ENCODE measurements around a stretch of chr2.

- RRBS = no CpG with 5 or more reads among the region's 3 CpGs
These were observed 132.0 kb downstream of the EVA1A start for GRCh38 chr2:75428761-75429030.

- RRBS = no CpG with 5 or more reads among the region's 7 CpGs
These were observed 8.8 kb upstream of the EVA1A start for GRCh38 chr2:75569410-75569996.

DNA sequence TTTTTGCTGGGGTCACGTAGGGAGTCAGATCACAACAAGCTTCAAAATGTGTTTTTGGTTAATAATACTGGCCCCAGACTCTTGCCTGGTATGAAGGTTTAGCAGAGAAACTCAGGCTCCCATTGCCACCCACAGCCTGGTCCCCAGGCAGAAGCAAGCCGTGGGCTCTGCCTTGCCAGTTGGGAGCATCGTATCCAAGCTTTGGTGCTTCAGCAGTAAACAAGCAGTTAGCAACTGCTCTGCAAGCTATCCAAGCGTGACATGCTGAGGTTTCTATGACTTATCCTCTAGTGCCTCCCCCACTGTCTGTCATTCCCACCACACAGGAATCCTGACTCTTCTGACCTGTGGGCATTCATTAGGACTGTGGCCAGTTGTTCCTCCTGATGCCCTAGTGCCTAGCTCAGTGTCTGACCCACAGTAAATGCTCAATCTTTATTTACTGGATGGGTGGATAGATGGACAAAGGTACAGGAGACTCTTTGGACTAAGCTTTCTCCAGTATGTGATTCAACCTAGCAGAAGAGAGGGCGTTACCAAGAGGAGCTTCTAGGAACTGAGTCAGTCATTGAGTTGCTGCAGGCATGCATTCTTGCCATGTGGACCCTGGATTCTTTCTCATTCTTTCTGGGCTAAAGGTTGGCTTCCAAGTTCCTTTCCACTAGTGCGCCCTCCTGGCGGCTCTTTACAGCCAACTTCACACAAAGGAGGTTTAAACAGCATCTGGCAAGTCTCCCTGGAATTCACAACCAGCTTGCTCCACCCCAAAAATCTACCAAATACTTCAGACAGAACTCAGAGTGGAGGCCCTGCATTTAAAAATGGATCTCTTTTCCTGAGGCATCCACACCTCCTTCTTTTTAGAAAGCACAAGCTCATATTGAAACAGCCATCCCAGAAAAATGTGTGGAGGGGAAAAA lies 40.6 kb upstream of the MRPL19 start:
- RRBS = no CpG with 5 or more reads among the region's 7 CpGs

- RRBS = no CpG with 5 or more reads among the region's 2 CpGs
These were observed 868.9 kb upstream of the GCFC2 start for GRCh38 chr2:76579571-76579961.

GRCh38 chr2:77103319-77103698 lies 418.9 kb downstream of the LRRTM4 start:
- RRBS = no CpG with 5 or more reads among the region's 2 CpGs

DNA sequence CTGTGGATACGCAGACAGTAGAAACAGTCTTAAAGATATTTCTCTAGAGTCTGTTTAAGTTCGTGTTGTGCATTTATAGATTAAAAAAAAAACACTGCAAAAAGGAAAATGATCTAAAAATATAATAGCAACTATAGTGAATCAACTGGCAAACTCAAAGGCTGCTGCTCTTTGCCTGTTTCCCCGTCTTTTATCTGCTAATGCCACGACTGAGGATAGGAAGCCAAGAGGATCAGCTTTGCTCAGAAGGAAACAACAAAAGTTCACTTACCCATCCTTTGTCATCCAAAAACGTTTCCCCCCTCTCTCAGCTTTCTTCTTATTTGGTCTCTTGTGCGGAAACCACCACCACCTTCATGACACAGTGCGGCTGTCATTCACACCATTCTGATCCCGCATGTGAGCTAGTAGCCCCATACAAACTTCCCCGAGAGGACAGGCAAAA lies 757 bp downstream of the LRRTM4 start:
- RRBS = no CpG with 5 or more reads among the region's 9 CpGs

DNA sequence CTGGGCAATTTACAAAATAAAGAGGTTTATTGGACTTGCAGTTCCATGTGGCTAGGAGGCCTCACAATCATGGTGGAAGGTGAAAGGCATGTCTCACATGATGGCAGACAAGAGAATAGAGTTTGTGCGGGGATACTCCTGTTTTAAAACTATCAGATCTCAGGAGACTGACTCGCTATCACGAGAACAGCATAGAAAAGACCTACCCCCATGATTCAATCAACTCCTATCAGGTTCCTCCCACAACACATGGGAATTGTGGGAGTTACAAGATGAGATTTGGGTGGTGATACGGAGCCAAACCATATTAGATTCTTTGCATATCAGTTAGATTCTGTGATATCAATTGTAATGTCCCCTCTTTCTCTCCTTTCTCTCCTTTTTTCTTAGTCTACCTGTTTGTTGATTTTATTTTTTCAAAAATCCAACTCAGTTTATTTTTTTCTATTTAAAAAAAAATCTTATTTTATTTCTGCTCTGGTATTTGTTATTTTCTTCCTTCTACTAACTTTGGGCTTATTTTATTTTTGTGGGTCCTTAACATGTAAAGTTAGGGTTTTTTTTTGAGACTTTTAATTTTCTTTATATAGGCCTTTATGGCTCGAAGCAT lies 1178.8 kb upstream of the LRRTM1 start:
- RRBS = no CpG with 5 or more reads among the region's 5 CpGs

DNA sequence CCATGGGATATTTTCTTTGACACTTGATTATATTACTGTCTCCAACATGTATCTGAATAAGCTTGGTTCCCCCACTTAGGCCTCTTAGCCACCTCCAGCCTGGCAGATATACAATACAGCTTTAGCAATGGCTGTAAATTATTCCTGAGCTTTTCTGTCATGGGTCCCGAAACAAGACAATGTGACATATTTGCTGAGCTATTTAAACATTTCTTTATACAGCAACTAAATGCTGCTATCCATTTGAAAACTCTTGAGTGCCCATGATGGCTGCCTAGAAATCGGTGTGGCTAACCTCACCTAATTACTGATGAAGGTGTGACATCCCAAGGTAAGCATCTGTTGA lies 406.1 kb downstream of the SUCLG1 start:
- RRBS = no CpG with 5 or more reads among the region's 2 CpGs

GRCh38 chr2:84457080-84457623 lies 1.9 kb downstream of the SUCLG1 start:
- RRBS = no CpG with 5 or more reads among the region's 2 CpGs

- RRBS = no CpG with 5 or more reads among the region's 3 CpGs
These were observed 27.5 kb upstream of the SUCLG1 start for GRCh38 chr2:84486369-84487250.

DNA sequence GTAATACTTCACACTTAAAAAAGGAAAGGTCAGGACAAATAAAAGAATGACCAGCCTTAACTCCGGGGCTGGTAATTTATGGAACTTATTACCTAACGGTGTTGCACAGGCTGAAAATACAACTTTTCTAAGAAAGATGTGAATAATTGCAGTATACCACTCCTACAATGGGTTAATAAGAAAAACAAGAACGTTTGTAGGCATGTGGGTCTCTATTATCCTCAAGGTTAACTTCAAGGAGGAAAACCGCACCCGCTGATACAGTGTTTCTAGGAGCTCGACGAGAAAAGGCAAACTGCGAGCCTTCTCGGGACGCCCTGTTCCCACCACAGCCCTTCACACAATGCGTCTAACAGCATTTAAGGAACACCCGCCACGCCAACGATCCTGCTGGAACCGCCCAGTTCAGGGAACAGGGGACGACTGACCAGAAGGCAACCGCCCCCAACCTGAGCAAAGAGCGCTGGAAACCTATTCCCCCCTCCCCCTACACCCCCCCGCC lies 825 bp upstream of the TMSB10 start:
- RRBS = no CpG with 5 or more reads among the region's 19 CpGs

DNA sequence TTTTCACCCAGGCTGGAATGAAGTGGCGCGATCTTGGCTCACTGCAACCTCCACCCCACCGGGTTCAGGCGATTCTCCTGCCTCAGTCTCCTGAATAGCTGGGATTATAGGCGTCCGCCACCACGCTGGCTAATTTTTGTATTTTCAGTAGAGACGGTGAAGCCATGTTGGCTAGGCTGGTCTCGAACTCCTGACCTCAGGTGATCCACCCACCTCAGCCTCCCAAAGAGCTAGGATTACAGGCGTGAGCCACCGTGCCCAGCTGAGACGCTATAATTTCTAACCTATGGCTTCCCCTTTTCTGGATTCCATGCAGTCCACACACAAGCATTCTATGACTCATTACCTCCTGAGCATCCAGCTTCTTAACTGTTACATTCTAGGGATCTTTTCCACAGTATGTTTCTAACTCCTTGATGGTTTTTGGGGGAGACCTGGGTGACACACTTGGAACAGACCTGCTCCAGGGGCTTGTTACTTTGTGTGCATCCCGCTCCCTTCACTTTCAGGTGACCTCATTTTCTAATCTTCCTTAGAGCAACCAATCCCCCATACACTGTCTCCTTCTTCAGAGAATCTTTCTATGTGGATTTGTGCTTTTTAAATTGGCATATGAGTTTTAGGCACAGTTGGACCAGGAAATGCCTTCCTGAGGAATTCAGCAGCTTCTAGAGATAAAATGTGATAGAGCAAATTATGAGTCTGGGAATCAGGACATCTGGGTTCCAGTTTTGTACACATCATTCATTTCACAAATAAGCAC lies 11.8 kb upstream of the KCMF1 start:
- RRBS = no CpG with 5 or more reads among the region's 13 CpGs

GRCh38 chr2:84969391-84969993 lies 1.5 kb upstream of the KCMF1 start:
- RRBS = no CpG with 5 or more reads among the region's 5 CpGs

DNA sequence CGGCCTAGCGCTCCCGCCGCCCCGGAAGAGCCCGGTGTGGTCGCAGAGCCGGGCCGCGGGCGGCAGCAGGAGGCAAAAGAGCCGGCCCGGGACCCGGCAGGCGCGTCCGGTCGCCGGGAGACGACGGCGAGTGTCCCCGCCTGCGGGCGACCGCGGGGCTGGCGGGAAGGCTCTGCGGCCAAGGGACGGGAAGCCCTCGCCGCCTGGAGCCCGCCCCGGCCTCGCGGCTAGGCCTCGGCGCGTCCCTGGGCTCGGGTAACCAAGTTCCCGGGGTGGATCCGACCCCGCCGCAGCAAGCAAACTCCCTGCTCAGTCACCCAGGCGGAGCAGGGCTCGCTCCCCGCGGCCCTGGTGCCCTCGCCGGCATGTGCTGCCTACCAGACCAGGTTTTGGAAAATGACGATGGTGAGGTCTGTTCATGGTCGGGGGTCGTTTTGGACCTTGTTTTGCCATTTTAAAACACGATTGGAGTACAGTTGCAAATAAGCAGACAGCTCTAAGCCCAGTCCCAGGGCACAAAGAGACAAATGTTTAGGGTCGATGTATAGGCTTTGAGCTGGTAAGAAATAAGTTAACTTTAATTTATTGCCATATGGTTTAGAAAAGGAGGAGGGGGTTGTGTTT lies 987 bp downstream of the KCMF1 start:
- RRBS = under 1% methylated on average over 32 of the region's 55 CpGs

GRCh38 chr2:84990273-84991291 lies 19.6 kb downstream of the KCMF1 start:
- RRBS = no CpG with 5 or more reads among the region's 3 CpGs

GRCh38 chr2:85052955-85053852 lies 80.0 kb upstream of the TCF7L1 start:
- RRBS = no CpG with 5 or more reads among the region's 10 CpGs

DNA sequence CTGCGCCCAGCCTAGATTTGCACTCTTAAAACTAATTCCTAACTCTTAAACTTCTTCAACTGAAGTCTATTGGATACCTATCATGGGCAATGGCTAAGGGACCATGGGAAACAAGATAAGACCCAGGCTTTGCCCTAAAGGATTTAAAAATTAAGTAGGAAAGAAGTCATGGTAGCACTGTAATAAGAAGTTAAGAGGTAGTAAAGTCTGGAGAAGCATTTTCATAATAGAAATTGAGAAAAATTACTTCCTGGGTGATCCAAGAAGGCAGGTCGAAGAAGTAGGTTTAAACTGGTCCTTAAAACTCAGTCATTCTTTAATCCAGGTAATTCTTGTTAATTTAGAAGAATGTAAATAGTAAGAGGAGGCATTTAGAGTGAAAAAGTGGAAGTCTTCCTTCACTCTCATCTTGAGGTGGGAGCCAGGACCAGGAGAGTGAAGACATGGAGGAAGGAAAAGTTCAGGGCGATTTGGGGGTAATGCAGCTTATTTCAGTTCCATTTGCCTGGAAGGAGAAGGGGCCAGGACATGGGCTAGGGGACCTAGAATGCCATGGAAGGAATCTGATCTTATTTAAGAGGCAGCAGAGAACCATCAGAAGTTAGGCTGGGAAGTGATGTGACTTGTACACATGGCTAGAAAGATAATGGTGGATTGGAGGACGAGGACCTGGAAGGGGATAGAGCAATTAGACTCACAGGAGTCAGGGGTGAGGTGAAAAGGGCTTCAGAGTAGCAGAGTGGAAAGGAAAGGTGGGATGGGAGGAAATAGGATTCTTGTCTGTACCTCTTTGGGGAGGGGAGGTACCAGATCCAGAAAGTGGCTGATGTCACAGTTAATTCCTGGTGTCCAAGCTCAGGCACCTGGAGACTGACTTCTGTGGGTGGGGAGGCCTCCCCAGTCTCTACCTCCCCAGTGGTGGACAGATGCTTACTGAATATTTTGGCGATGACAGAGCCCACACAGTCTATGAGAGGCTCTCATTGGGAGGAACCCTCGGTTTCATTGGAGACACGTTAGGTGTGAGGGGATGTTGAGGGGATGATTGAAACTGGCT lies 6.4 kb downstream of the TCF7L1 start:
- RRBS = no CpG with 5 or more reads among the region's 7 CpGs

DNA sequence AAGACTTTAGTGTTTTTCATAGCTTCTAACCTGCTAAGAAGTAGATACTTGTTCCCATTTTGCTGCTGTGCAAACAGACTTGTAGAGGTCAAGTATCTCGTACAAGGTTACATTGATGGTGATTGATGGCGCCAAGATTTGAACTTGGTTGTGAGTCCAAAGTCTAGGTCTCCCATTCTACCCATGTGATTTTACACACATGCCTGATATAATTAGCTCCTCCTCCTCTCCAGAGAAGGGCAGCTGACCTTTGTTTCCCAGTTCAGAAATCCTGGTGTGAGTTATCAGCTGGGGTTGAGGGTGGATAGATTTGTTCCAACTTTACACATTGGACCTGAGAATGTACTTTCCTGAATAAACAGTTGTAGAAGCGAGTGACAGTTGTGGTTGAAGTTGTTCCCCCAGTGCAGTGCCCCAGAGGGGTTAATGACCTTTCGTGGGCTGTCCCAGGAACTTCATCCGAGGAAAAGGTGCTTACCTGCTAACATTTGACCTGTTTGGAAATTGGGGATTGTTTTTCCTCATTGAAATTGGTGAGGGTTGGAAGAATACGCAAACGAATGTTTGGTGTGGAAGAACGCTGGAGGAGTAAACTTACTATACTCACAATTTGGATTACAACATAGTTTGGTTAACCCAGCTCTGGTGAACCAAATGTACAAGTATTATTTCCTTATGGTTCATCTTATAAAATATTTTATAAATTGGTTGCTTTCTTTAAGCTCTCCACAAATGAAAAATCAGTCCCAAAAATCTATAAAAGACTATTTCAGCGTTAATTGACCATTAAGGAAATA lies 10.5 kb downstream of the TCF7L1 start:
- RRBS = no CpG with 5 or more reads among the region's 9 CpGs

GRCh38 chr2:85257541-85258159 lies 70.1 kb downstream of the TGOLN2 start:
- RRBS = 31% methylated on average over 2 of the region's 8 CpGs

All from choroid plexus epithelial cell (primary cell).